ENCODE measurements around the gene RASGRP1.

DNA sequence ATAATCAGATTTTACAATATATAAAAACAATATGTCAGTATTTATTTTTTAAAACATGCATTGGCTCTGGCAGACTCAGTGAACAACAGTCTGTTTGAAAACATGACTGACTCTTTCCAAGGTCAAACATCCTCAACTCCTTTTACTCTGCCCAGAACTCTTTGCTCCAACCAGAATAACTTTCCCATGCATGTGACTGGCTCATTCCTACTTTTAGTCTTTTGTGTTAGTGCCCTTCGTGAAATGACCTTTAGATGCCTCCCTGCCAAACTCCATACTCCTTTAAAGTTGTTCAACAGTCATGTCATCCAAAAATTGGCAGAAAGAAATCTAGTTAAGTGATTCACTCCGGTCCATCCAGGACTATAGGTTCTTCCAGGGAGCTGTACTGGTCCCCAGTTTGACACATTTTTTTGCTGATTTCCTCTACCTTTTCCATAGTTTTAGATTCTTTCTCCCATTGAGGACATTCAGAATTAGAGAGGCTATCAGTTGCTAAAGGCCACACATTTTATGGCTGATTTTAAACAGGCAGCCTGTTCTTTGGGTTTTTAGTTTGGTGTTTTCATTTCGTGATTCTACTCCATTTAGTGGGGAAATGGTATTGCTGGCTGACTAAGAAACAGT, 3.4 kb upstream of the CDIN1 start:
- PRO-cap = no peak

DNA sequence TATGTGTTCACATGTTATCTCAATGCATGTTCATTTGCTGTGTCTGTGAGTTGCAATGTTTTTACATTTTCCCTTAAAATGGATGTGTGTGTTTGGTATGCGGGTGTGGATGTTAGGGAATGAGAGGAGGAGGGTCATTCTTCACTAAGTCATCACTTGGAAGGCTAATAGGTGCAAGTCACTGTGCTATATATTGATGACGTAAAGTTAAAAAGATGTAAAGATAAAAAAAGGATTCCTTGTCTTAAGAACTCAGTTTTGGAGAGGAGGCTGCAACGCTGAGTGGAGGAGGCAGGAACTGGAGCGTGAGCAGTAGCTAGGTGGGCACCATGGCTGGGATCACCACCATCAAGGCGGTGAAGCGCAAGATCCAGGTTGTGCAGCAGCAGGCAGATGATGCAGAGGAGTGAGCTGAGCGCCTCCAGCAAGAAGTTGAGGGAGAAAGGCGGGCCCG, 33.7 kb downstream of the CDIN1 start:
- PRO-cap = no peak

DNA sequence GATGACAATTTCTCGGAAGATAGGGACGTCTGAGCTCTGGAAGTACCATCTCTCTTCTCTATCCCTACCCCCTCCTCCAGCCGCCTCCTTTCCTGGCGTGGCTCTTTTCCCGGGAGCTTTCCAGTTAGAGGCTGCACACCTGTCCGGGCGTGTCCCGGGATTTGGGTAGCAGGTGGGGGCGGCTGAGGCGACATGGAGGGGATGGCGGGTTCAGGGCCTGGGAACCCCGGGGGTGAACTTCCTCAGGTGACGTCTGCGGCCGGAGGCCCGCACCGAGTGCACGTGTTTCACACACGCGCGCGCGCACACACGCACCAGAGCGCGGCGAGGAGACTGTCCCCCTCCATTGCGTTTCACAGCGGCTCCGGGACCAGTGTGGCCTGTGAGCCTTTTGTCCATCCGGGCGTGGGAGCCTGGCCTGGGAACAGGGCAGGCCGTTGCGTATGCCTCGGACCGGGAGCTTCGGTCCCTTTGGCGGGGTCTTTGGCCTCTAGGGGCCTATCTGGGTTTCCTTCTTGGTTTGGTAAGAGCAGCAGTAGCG, 220.2 kb downstream of the MEIS2 start:
- PRO-cap = no peak

DNA sequence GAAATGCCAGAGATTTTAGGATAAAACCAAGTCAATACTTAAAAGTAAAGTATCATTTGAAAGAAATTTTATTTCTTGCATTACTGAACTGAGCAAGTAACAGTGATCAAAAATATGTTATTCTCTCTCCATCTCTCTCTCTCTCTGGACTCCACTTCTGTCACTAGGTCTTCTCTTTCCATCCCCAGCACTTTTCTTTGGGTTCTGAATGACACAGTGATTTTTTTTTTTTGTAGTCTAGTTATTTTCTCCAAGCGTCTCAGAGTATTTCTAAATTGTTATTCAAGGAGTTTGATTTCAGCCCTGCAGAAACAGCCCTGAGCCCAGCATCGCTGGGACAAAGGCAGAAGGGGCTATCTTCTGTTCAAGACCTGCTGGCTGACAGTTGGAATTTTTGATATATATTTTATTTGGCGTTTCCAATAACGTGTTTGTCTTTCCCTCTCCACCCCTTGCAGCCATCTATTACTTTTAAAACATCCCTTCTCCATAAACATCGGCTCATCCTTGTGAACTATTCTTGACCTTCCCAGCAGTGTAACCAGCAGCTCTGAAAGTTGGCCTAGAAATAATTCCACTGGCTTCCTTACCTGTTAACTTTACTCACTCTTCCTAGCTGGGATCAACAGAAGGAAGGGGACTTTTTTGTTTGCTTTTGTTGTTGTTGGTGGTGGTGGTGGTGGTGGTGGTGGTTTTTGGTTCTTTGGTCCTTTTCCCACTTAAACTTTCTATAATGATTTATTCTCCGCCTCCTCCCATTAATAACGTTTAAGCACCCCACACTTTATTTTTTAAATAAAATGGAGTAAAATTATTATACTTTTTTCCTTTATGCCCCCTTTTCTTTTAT, 5.5 kb upstream of the MEIS2 start:
- PRO-cap = no peak

GRCh38 chr15:37206604-37207120, 106.3 kb upstream of the MEIS2 start:
- PRO-cap = no peak

DNA sequence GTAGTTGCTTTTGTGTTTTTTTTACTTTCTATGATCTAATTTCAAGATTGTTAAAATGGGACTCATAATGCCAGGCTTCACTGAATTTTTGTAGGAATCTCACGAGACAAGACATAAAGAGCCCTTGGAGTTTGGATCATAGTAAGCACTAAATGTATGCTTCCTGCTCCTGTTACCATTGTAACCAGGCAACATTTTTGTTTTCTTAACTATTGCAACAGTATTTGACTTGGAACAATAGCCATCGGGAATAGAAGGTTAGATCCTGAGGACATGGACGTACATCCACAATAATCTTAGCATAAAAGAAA, 131.2 kb downstream of the TMCO5A start:
- PRO-cap = no peak

GRCh38 chr15:38069491-38069894, 135.1 kb downstream of the TMCO5A start:
- PRO-cap = no peak

- PRO-cap = no peak
Observed at GRCh38 chr15:38142754-38143097, 109.9 kb upstream of the SPRED1 start.

- PRO-cap = bidirectional peak, plus-strand start at chr15:38252084, minus-strand start at chr15:38251892
Observed at GRCh38 chr15:38251763-38252062, 923 bp upstream of the SPRED1 start.

GRCh38 chr15:38332434-38333248, 80.0 kb downstream of the SPRED1 start:
- PRO-cap = no peak

DNA sequence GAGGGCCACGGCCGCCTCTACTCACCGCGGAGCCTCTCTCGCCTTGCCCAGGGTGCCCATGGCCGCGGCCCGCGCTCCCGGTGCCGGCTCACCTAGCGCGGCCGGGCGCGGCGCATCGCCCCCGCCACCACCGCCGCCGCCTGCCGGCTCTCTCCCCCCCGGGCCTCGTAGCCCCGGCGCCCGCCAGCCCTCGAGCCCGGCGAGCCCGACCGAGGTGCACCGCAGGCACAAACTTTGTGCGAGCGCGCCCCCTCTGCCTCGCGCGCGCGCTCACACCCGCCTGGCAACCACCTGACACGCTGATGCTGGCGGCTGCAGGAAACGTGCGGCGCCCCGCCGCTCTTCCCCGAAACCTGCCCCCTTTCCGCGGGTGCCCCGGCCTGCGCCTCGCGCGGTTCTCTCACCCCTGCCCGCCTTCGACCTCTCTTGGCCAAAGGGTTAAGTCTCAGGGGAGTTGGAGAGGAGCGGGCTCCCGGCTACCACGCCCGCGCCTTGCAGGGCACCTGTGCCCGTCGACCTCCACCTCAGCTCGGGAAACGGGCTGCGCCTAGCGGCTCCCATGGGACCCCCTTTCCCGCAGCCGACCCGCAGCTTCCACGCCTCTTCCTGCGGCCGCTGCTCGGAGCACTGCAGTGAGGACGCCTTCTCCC, at the start of gene RASGRP1:
TSS of gene RASGRP1 (minus strand) at position 246 of the 650 bp plus-strand sequence.
- PRO-cap = bidirectional peak, plus-strand start at position 361 of the sequence, minus-strand start at position 236 of the sequence

GRCh38 chr15:38685726-38686636, 121.4 kb upstream of the RASGRP1 start:
- PRO-cap = no peak

DNA sequence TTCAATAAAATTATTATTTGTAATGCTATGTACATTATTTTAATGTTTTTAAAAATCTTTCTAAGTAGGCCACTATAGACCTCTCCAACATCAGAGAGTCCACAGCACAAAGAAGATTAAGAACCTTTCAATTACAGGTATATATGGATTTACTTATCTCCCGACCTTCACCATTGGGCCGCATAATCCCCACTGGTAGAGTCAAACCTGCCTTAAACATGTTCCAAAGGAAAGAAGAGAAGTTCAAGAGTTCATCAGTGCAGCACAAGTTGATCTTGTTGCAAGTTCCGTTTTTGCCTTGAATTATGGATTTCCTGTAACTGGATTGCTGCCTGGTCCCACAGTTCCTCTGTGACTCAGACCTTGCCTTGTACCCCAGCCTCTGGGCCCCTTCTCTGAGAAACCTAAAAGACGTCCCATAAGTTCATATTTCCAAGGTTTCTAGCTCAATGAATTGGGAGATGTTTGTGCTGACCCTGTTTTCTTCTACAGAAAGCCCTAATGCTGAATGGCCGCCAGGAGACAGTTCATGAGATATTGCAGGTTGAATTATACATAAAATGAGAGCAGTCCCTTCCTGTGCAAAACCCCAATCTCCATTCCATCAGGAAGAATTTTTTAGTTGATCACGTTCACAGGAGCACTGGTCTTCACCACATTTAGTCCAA, 112.5 kb upstream of the THBS1 start:
- PRO-cap = no peak

GRCh38 chr15:39584767-39585145, 3.9 kb downstream of the THBS1 start:
- PRO-cap = no peak

DNA sequence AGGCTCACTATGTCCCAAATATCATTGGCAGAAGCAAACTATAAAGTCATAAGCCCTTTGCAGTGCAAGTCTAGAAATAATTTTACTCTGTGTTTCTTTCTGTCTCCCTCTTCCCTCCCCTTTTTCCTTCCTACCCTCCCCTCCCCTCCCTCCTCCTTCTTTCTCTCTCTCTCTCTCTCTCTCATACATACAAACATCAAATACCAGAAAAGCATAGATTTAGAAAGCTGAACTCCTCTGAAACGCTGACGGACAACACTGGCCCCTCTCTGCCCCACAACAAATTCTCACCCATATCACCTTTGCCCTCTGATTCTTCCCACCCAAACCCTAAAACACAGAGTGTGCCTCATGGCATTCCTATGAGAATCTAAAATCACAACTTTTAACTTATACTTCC, 18.5 kb downstream of the THBS1 start:
- PRO-cap = no peak

GRCh38 chr15:39627963-39628468, 47.1 kb downstream of the THBS1 start:
- PRO-cap = no peak

DNA sequence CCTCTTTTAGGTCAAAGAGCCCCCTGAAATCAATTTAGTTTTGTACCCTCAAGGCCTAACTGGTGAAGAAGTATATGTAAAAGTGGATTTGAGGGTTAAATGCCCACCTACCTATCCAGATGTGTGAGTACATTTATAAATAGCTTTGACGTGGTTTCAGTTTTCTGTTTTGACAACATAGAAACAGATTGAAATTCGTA, 5.5 kb downstream of the EIF2AK4 start:
- PRO-cap = no peak

- PRO-cap = no peak
Observed at GRCh38 chr15:40035933-40036309, 3.1 kb downstream of the SRP14 start.

DNA sequence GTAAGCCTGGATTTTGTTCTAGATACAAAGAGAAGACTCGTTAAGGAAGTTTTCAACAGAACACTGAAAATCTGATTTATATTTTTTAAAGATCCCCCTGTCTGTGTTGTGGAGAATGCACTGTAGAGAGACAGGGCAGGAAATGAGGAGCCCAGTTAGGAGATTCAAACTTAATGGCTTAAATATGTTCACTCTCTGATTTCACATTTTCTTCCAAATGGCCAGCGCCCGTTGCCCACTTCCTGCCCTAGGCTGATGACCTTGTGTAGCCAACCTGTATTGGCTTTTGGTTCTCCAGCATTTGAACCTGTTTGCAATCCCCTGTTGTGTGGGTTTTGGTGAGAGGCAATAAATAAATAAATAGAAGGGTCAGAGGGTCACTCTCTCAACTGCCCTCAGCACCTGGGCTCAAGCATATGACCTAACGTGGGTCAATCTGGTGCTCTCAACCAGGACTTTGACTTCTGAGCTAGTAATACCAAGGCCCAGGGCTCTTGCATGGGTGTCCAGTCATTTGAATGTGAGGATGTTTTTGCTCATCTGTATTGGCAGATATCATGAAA, 1.7 kb upstream of the SRP14 start:
- PRO-cap = no peak

- PRO-cap = unidirectional peak, plus-strand start at chr15:40048726
Observed at GRCh38 chr15:40048335-40048872, 9.4 kb upstream of the SRP14 start.

All from duodenum (tissue), 1 donor.